HT-29 (cell line): ENCODE measurements around the gene MOGAT1.

- RAMPAGE, long total RNA = no peak
Observed at GRCh38 chr2:219497467-219498188, 1.1 kb upstream of the GMPPA start.

GRCh38 chr2:219508166-219508520 lies 6.1 kb upstream of the ASIC4 start:
- RAMPAGE, long total RNA = no peak

- RAMPAGE, long total RNA = no peak
Observed at GRCh38 chr2:219522730-219523426, 8.6 kb downstream of the ASIC4 start.

- RAMPAGE, long total RNA = no peak
Observed at GRCh38 chr2:219534072-219534479, 9.5 kb downstream of the CHPF start.

GRCh38 chr2:219552292-219553220 lies 8.7 kb downstream of the TMEM198 start:
- RAMPAGE, long total RNA = no peak

DNA sequence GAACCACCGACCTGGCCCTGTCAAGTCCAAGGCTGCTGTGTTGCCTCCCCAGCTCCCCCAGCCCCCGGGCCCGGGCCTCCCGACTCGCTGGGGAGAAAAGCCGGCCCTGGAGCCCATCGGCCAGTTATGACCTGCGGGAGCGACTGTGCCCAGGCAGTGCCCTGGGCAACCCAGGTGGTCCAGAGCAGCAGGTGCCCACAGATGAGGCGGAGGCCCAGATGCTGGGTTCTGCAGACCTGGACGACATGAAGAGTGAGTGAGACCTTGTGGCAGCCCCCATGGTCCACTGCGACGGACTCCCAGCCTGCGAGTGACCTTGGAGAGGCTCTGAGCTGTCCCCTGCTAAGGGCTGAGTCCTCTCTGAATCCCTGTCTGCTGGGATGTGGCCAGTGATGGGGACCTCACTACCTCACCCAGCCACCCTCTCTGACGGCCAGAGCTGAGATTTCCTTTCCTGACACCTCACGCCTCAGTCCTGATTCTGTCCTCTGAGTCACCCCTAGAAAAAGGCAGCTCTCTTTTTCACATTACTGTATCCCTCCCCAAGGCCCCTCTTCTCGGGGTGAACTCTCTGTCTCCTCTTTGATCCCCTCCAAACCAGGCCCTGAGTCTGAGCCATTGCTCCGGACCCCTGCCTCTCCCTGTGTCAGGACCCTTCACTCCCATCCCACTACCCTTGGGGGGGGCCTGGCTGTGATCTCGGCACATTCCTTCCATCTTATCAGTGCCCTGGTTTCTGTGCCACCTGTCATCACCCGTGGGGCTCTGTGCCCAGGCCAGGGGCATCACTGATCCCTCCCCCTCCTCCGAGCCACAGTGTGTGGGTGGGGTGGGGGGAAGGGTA lies 2.9 kb downstream of the SLC4A3 start:
- RAMPAGE, long total RNA = no peak

GRCh38 chr2:219912530-219913114 lies 285.2 kb downstream of the SLC4A3 start:
- RAMPAGE, long total RNA = no peak

- RAMPAGE, long total RNA = no peak
Observed at GRCh38 chr2:219922401-219922657, 294.9 kb downstream of the SLC4A3 start.

DNA sequence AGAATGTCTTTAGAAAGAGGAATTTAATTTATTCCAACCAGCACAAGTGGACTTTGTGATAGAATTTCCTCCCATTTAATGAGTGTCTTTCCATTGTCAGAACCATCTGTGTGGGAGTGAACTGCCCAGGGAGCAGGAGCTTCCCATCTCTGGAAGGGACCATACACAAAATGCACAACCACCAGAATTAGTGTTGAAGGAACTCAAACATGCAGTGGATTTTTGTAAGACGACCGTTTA lies 792.0 kb downstream of the EPHA4 start:
- RAMPAGE, long total RNA = no peak

DNA sequence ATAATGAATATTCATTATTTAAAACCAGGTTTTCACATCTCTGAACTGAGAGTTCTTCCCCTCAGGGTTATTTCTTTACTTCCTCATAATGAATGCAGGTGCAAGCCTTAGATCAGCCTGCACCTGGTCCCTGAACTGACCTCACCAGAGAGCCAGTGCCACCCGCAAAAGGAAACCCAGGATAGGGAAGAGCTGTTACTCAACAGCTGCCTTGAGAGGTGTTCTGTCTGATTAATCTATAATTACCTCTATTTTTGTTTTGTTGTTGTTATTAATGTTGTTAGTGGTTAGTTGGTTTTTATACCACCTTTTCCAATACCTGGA lies 368.9 kb downstream of the EPHA4 start:
- RAMPAGE, long total RNA = no peak

GRCh38 chr2:221235891-221236334 lies 336.2 kb downstream of the EPHA4 start:
- RAMPAGE, long total RNA = no peak

DNA sequence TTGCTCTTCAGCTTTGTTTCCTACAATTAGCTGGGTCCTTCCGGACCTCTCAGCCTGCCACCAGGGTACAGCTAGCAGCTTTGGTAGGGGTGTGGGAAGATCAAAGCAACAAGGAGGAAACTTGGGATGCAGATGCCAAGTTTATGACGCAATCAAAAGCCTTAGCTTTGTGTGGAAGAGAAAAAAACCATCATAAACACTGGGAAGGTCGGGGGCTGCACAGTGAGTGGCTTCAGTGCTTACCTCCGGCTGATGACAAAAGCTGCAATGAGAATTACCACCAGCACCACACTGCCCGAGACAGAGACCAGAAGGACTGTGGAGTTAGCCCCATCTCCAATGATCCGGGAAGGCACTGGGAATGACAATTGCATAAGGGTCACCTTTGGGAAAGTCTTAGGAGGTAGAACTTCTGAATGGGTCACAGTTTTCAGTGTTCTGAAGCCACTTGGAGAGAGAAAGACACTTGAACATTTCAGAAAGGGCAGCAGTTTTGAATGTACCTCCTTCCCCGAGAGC lies 116.7 kb downstream of the EPHA4 start:
- RAMPAGE, long total RNA = no peak

GRCh38 chr2:221529753-221530634 lies 42.1 kb downstream of the EPHA4 start:
- RAMPAGE, long total RNA = no peak

- RAMPAGE, long total RNA = no peak
Observed at GRCh38 chr2:221572647-221573442, 741 bp upstream of the EPHA4 start.

DNA sequence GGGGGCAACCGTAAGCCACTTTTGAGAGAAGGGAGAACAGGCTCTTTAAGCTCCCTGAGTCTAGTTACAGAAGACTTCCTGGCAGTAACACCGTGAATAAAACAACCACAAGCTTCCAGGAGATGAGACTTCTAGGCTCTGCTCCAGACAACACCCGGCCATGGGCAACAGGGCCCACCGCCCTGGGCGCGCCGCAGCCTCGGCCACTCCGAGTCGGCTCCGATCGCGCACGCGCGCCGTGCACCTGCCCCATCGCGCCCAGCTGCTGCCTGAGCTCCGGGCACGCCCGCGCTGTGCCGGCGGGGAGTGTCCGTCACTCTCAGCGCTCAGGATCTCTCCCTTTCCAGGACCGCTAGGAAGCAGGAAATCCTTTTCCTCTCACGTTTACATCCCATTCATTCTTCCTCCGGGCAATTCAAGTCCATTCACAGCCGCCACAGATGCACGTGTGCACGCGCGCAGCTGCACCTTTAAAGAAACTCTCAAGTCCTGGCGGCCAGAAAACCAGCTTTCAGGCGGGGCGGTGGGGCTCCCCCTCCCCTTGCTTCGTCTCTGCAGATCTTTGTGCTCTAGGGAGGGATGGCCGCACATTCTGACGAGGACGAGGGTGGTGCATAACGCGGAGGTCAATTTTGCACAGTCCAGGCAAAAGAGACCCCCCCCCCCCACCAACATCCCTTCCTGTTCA lies 1.7 kb downstream of the ENSG00000288658 start:
- RAMPAGE, long total RNA = no peak

GRCh38 chr2:222671129-222672107 lies at the start of gene MOGAT1:
TSS of gene MOGAT1 (plus strand) at chr2:222671658.
- RAMPAGE, long total RNA = no peak

DNA sequence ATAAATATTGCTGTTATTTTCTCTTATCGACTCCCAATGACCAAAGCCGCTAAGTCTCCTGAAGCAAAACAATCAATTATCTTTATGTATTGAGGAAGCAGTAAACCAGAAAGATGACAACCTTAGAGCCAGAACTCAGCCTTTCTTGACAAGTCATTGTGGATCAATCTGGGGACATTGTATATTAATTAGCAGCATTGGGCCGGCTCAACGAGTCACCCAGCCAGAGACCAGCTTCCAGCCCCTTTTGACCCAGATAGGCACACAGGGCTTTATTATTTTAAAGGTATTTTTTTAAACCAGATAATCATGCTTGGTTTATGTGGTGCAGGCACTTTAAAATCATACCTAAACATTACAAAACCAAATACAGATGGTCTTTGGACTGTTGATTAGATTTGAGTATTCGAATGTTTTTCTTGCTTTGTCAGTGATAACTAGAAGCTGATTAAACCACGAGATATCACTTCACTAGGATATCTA lies 27.1 kb upstream of the ACSL3 start:
- RAMPAGE, long total RNA = no peak

- RAMPAGE, long total RNA = no peak
Observed at GRCh38 chr2:222871183-222871724, 10.4 kb downstream of the ACSL3 start.

DNA sequence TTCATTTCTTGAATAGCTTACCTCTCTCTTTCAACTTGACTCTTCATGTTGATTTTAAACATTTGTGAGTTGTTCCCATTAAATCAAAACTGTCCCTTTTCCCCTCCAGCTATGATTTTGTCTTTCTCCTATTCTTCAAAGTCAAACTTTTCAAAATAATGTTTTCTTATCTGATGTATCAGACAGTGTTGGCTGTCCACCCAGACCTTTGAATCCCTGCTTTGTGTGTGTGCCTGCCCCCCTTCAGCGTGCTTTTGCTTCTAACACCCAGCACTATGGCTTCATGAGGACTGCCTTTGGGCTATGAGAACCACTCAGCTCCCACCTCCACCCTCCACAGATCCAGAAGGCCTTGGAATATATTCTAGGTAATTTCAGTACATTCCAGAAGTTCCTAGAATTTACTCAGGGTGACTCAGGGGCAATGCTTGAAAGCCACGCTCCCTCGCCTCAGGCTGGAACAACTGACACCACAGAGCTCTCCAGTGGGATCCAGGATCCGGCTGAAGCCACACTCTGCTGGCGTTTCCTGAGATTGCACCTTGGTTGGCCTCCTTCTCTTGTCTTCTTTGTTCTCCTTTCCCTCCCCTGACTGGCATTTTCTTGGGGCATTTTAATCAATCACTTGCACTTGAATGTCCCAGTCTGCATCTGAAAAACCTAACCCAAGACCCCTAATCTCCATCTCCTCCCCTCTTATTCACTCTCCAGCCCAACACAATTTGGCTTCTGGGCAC lies 92.7 kb upstream of the KCNE4 start:
- RAMPAGE, long total RNA = no peak

DNA sequence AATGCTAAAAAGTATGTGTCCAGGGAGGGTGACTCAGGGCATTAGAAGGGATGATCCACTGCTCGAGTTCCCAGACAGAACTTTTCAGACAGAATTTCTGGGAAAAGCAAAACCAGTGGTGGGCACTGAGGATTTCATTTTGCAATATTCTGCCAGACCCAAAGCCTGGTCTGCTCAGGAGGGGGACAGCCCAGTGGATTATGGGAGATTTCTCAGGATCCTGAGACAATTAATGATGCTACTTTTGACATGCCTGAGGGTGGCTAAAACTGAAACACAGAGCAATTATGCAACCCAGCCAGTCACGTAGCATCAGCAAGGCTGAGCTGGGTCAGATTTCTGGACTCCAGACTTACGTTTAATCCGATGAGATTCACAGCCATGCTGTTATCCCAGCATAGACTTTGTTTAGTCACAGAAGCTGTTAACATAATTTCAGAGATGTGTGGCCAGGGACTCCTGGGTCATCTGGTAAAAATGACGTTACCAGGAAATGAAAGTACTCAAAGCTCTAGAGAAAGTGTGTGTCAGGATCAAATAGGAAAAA lies 4.6 kb upstream of the KCNE4 start:
- RAMPAGE, long total RNA = no peak